RPMI7951 (cell line): ENCODE results near the gene GPALPP1.

DNA sequence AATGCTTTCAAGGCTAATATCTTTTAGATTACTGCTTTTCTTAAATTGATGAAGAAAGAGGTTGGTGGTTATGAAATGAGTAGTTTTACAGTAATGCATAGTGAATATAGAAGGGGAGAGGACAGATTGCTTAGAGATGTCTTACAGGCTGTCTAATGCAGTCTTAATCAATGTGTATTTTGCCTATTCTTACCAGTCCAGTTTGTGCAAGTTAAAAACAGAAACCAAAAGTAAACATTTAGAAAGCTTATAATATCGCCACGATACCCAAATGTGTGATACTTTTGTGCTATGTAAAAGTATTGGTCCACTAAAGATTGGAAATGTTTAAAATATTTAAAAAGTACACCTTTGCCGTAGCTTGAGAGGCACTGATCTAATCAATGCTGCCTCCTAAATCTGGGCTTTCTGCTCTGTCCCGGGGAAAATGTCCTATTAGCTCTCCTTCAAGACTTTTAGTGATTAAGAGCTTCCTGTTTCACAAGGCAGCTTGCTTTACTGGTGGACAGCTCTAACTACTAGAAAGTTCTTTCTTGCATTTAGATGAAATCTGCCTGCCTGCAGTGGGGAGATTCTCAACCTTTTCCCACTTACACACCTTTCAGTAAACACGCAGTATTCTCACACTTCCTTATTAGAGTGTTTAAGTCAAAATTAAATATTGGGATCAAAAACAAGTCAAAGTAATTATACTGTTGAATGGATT lies 64.7 kb downstream of the DNAJC15 start:
- RAMPAGE, long total RNA = no peak

- RAMPAGE, long total RNA = no peak
These were observed 73.5 kb downstream of the DNAJC15 start for GRCh38 chr13:43096884-43097283.

GRCh38 chr13:43307637-43308369 lies 284.4 kb downstream of the DNAJC15 start:
- RAMPAGE, long total RNA = no peak

- RAMPAGE, long total RNA = no peak
These were observed 18.7 kb upstream of the ENOX1 start for GRCh38 chr13:43805489-43805947.

- RAMPAGE, long total RNA = no peak
These were observed 139.5 kb downstream of the SMIM2 start for GRCh38 chr13:44021606-44021865.

- RAMPAGE, long total RNA = no peak
These were observed 92.3 kb downstream of the SMIM2 start for GRCh38 chr13:44068702-44069147.

DNA sequence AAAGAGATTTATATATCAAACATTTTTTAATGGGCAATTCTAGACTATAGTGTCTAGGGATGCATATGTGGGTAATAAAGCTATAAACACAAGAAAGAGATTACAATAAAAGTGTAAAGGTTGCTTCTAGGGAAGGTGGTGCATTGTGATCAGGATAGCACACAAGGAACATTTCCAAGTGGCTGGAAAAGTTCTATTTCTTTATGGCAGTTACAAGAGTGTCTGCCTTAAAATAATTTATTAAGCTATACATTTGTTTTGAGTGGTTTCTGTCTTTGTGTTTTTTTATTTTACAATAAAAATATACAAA lies 59.7 kb downstream of the SMIM2 start:
- RAMPAGE, long total RNA = no peak

GRCh38 chr13:44224267-44224872 lies 63.3 kb upstream of the SMIM2 start:
- RAMPAGE, long total RNA = no peak

- RAMPAGE, long total RNA = no peak
These were observed 82.3 kb upstream of the SMIM2 start for GRCh38 chr13:44243085-44243952.

- RAMPAGE, long total RNA = no peak
These were observed 99.5 kb upstream of the SERP2 start for GRCh38 chr13:44273813-44274755.

GRCh38 chr13:44313441-44314166 lies 60.0 kb upstream of the SERP2 start:
- RAMPAGE, long total RNA = no peak

DNA sequence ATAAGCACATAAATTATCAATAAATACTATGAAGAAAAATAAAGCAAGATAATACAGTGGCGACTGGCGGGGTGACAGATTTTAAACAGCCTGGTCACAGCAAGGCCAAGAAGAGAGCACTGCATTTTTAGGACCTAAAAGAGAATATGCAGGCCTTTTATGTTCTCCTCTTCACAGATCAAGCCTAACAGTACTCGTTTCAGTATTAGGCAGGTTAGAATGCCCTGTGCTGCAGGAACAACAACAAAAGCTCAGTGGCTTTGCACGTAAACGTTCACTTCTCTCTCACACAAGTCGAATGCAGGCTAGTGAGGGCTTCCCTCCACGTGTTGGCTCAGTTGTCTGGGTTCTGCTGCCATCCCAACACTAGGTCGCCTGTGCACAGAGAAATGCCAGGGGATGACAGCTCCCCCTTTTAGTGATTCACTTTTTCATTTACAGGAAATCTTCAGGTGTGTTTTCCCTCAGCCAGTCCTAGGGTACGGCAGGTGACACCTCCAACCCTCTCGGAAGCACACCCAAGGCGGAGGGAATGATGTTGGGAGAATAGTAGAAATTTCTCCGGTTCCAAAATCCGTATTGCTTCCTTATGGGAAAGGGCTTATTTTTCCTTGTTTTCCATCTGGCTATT lies 28.7 kb downstream of the SERP2 start:
- RAMPAGE, long total RNA = no peak

DNA sequence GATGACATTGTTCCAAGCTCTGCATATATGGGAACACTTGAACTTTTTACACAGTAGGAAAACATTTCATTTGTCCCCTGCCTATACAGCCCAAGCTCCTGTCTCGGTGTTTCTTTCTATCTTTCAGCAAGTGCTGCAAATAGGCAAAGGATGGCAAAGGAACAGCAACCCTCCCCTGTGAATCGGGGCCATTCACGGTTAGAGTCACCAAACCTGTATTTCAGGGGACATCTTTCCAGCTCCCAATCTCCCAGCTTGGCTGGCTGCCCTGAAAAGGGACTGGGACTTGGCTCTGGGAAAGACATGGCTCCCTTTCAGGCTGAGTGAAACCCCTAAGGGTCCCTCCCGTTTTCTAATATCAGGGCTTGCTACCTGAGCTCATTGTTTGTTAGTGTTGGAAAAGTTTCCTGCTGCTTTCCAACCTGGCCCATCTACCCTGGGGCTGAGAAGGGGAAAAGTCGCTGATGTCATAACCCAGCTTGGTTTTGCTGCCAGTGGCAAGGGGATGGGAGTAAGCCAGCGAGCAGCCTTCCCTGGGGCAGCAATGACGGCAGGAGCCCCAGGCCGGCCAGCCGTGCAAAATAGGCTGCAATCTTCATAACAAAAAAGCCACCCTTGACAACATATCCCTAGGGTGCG lies 29.9 kb downstream of the SERP2 start:
- RAMPAGE, long total RNA = no peak

- RAMPAGE, long total RNA = no peak
These were observed 78.2 kb downstream of the TSC22D1 start for GRCh38 chr13:44497508-44498697.

GRCh38 chr13:44918878-44919203 lies 70.4 kb downstream of the NUFIP1 start:
- RAMPAGE, long total RNA = no peak

- RAMPAGE, long total RNA = no peak
These were observed 58.1 kb downstream of the NUFIP1 start for GRCh38 chr13:44931105-44931731.

DNA sequence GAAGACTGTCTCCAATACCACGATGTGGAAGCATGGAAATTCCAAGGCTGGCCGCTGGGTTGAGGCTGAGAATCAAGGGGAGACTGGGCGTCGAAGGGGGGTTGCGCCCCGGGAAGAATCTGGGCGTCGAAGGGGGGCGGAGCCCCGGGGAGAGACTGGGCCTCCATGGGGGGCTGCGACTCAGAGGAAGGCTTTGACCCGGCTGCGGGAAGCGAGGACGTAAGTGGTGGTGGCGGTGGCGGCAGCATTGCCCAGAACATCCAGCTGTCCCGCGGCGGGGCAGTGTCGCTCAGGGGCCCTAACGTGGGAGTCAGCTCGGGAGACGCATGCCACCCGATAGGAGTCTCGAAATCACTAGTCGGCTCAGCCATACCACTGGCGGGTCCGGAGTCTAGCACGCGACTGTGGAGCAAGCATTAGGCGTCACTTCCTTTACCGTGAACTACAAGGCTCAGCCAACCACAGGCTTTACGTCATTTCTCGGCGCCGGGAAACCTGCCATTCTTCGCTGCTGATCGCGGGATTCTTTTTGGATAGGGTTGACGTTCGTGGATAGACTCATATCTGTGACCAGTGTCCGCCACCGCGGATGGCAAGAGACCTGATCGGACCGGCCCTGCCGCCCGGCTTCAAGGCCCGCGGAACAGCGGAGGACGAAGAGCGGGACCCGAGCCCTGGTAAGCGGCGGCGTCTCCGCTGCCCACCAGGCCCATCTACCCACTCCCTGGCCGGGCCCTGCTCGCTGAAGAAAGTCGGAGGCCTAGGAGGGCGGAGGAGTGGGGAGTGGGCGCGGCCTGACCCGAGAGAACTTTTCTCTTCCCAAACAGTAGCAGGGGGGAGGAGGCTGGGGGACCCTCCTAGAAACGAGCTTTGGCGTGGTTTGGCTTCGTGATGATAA lies at the start of gene GPALPP1:
Gene GPALPP1 (plus strand): TSS at position 473 of the 898 bp plus-strand sequence.
- RAMPAGE, long total RNA = start-site peak on the plus strand centred at position 491 of the sequence, 42 bp wide, 122 and 32 reads in 2 replicates

DNA sequence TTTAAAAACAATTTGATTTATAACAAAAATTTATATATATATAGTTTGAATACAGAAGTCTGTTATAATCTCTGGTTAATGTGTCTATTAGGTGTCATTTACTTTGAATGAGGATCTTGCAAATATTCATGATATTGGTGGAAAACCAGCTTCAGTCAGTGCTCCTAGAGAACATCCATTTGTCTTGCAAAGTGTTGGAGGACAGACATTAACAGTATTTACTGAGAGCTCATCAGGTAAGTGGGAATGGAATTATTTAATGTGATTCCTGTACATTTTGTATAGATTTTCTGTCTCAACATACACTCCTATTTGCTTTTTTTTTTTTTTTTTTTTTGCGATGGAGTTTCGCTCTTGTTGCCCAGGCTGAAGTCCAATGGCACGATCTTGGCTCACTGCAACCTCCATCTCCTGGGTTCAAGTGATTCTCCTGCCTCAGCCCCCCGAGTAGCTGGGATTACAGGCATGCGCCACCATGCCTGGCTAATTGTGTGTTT lies 31.3 kb downstream of the GTF2F2 start:
- RAMPAGE, long total RNA = no peak

DNA sequence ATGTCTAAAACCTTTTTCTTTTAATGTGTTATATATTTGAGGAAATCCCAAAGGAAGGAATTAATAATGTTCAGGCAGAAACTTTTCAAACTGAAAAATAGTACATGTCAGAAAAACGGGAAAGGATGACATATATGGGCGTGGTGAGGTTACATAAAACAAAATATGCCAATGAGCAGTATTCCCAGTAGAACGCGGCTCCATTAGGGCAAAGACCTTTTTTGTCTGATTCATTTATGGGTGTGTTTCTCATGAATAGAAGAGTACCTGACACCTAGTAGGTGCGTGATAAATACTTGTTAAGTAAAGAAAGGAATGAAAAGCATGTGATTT lies 18.9 kb upstream of the KCTD4 start:
- RAMPAGE, long total RNA = no peak

DNA sequence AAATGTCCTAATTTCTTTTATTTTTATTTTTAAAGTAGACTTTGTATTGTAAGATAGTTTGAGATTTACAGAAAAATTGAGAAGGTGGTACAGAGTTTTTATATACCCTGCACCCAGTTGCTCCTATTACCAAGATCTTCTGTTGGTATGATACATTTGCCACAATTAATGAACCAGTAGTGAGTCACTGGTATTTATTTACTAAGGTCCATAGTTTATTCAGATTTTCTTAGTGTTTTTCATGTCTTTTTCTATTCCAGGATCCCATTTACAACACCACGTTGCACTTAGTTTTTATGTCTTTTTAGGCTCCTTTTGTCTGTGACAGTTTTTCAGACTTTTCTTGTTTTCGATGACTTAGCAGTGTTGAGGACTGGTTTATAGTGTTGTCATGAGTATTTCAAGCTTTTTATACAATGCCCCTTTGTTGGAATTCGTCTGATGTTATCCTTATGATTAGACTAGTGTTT lies 35.8 kb downstream of the COG3 start:
- RAMPAGE, long total RNA = no peak